Rectum (tissue), 1 donor: Measurements from ENCODE around the gene MROH7.

GRCh38 chr1:54242876-54243668 is 43.1 kb downstream of the MRPL37 start:
- PRO-cap: no peak

- PRO-cap: no peak
Observed at GRCh38 chr1:54253444-54254211, 53.7 kb downstream of the MRPL37 start.

- PRO-cap: no peak
Observed at GRCh38 chr1:54281759-54282429, 81.9 kb downstream of the MRPL37 start.

DNA sequence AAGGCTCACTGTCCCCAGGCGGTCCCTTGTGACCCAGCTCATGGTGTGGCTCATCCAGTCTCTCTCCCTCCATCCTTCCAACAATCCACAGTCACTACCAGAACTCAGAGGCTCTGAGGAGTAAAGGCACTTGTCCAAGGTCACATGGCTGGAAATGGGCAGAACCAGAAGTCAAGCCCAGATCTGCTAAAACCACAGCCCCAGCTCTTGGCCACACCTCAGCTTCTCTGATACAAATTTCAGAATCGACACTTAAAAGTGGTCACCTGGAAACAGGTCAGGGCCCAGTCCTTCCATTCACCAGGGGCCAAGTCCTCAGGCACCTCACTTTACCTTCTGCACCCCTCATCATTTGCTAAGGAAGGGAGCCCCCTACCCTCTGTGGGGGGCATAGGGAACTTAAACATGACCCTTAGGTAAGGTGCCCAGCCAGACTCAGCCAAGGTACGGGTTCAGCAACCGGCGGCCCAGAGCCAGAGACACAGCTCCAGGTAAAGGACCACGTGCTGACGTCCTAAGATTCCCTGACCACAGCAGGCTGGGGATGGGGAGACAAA is 90.0 kb downstream of the MRPL37 start:
- PRO-cap: no peak

DNA sequence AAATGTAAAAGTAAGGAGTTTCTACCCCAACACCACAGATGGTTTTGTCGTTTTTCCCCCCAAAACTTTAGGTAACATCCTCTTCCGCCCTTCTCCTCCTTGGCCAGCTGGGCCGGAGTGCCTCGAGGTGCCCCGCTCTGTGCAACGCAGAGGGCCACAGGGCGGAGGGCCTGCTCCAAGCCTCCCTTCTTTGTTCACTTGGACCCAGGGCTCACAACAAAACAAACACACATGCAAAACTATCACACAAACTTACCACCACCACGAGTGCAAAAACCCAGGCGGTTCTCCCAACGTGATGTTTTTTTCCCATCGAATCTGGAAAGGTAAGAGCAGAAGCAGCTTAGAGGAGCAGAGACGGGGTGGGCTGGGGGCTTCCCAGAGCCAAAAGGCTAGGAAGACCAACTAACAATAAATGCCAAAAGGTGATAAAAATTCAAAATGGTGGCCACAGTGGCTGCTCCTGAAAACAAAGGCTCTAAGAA is 143.7 kb upstream of the ACOT11 start:
- PRO-cap: no peak

- PRO-cap: no peak
Observed at GRCh38 chr1:54475911-54476782, 71.9 kb upstream of the ACOT11 start.

DNA sequence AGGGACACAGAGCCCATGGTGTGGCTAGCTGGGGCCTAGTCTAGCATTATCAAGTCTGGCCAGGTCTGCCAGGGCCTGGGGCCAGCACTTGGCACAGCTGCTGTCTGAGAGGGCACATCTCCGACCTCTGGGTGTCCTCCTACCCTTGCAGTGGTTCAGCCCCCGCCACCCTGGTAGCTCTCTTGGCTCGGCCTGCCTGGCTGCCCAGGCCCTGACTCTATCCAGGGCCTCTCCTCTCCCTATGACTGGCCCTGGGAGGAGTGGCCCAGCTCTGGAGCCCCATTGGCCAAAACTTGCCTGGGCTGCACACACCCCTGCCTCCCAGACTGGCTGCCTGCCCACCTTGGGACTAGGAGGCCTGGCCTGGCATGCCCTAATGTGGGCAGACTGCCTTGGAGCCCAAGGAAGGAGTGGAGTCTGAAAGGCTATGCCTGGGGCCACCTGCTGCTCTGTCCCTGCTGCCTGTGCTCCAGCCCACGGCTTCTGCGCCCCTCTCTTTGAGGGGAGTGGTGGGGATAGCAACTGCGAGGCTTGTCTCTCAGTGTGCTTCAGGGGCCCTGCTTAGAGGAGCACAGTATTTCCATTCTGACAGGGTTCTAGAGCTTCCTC is 33.6 kb downstream of the ACOT11 start:
- PRO-cap: bidirectional peak, plus-strand start at position 381 of the sequence, minus-strand start at position 194 of the sequence

DNA sequence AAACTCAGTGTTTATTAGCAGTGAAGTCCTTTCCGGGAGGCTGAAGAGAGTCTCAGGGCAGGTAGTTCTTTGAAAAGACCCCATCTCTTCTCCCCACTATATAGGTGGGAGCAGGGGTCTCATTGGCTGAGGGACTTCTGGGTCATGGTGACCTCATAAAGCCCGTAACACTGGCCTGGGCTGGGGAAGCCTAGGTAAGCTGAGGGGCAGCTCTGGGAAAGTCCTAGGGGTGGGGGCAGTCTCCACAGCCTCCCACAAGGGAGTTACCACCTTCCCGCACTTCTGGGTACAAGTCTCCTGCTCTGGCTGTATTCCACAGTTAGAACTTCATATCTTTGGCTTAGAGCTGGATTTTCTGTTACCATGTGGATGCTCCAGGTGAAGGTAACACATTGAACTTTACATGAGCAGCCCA is at the start of gene MROH7:
Gene MROH7 (plus strand): TSS at position 202 of the 415 bp plus-strand sequence.
- PRO-cap: no peak

GRCh38 chr1:54801487-54801967 is 404 bp upstream of the TTC22 start:
- PRO-cap: bidirectional peak, plus-strand start at chr1:54801654, minus-strand start at chr1:54801196

- PRO-cap: no peak
Observed at GRCh38 chr1:54857993-54858365, 29.0 kb downstream of the DHCR24 start.

DNA sequence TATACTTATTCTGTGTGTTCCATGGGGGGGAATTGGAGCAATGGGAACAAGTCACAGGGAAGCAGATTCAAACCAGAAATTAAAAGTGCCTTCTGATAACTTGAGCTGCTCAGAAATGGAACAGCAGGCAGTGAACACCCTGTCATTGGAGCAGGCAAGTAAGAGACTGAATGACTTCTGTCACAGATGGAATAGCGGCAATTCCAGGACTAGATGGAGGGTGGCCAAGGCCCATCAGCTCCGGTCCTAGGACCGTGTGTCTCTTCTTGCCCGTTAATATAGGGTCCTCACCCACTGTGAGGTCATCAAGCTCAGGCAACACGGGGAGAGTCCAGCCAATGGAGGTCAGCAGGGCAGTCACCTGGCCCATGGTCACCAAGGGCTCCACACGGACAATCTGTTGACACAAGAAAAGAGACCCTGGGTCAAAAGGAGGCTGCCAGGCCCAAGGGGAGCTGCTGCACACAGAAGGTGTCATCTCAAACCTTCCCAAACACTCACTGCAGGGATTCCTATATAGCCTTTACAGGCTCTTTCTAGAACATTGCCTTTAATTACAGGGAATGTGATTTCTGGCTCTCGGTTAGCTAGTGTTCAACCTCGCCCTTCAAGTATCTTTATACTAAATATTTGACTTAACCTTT is 11.2 kb downstream of the DHCR24 start:
- PRO-cap: no peak

- PRO-cap: bidirectional peak, plus-strand start at chr1:54945782, minus-strand start at chr1:54945616
Observed at GRCh38 chr1:54945557-54945869, 34.9 kb upstream of the TMEM61 start.

GRCh38 chr1:55053608-55053994 is 14.3 kb downstream of the PCSK9 start:
- PRO-cap: no peak

DNA sequence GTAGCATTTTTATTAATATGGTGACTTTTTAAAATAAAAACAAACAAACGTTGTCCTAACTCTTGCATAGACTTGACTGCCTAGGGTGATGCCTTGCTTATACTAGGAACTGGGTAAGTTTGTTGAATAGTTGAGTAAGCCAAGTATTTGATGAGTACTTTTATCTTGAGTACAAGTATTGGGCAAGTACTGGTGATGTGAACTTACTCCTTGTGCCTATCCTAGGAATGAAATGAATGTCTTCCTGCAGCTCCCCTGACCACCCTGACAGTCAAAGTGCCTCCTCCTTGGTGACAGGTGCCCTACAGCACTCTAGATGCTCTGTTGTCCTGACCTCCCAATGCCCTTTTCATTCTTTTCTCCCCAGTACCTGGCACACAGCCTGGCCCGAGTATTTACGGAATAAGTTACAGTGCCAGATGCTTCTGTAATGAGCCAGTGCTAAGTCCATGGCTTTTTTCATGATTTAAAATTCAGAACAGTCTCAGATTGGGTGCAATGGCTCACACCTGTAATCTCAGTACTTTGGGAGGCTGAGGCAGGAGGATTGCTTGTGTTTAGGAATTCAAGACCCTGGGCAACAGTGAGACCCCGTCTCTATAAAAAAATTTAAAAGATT is 25.6 kb downstream of the PCSK9 start:
- PRO-cap: no peak

DNA sequence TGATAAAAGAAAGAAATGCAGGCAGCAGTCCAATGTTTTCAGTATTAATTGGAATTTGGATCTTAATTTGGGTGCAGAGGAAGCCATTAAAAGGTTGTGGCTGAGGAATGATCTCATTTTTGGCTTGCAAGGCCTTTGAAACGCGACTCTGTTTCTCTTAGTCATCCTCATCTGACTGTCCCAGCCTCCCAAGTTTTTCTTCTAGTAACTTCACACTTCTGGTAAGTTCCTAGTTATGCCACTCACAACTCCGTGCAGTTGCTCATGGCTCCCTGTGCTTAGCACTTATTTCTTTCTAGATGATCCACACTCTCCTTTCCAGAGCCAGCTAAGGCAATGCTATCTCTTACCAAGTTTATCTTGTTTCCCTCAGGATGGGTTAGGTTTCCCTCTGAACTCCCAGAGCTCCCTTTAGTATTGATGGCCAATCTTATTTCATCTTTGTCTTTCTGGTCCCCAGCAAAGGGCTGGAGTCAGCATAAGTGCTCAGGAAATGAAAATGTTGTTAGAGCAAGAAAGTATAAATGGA is 147.5 kb upstream of the USP24 start:
- PRO-cap: no peak

- PRO-cap: no peak
Observed at GRCh38 chr1:55589587-55589999, 374.4 kb upstream of the USP24 start.

DNA sequence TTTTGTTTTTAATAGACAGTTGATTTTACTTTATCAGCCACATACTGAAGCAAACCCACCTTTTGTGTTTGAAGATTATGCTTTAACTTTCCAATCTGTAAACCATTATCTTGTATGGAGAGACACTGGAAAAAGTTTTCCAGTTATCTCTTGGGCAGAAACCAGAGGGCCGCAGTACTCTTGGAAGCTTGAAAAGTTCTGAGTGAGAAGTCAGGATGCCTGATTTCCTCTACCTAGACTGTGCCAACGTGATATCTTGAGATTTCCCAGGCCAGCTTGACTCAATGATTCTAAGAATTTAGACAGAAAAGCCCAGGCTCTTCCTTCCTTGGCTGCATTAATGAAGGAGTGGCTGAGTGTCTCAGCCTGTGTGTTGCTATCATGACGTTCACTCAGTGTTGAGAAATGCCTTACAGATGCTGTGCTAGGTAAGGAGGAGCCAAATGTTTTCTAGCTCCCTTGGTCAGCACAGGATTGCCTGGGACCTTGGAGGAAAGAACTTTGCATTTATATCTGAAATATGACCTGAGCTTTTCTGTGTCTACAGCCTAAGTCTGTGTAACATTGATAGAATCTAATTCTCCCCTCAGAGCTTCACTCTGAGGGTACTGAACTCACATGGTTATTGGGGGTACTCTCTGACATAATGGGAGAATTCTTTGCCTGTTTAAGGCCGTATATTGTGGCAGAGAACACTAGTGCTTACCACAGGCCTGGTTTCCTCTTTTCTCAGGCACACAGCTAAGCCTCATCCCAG is 454.2 kb upstream of the USP24 start:
- PRO-cap: bidirectional peak, plus-strand start at position 469 of the sequence, minus-strand start at position 354 of the sequence

DNA sequence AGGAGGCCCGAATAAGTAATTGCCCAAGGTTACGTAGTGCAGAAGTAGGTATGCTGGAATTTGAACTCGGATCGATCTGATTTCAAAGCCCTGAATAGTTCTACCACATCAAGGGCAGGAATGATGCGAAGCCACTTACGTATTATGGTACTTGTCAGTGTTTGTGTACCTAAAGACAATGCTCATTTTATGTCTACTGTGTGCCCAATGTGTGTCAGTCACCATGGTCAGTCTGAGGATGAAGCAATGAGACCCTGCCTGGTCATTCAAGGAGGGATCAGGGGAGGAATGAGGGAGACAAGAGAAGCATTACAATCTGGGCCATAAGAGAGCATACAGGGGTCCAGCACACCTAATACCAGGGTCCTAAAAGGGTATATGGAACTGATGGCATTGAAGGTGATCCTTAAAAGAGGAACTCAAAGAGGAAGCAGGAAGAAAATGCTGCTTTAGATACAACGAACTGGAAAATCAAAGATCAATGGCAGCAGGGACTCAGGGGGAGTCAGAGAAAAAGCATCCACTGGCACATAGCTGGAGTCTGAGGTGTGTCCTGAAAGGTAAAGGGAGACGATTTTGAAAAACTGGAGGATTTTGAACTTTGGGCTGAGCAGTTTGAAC is 389.1 kb downstream of the PLPP3 start:
- PRO-cap: no peak

DNA sequence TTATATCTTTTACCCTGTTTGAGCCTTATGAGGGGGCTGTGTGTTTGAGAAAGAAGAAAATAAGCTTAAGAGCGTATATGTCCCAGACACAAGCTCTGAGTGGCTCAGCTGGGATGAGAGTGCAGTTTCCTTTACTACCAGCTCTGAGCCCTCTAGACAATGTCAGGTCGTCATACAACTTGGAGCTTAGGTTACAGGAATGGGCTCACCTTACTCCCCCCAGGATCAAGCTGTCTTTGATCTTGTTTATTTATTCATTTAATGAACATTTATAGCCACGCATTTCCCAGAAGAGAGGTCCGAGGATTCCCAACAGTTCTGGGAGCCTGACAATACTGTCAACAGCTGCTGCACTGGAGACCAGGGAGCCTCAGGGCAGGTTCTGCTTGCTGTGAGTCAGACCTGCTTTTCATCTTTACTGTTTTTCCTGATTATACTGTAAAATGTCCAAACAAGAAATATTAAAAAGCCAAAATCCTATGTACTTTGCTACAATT is 378.9 kb downstream of the PLPP3 start:
- PRO-cap: no peak

- PRO-cap: no peak
Observed at GRCh38 chr1:56410877-56411505, 168.4 kb downstream of the PLPP3 start.